SP-49 (cell line): Measurements from ENCODE around the genes LY6G6F, SAPCD1, EHMT2 and ATF6B.

DNA sequence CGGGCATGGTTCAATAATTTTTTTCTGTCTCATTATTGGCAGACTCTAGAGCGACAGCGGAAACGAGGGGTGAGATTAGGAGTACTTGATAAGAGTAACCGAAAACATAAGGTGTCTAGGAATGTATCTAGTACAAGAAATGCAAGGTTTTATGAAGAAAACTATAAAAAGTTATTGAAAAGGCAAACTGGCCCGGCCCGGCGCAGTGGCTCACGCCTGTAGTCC is 303 bp upstream of the ABHD16A start:
- PRO-cap: no peak

DNA sequence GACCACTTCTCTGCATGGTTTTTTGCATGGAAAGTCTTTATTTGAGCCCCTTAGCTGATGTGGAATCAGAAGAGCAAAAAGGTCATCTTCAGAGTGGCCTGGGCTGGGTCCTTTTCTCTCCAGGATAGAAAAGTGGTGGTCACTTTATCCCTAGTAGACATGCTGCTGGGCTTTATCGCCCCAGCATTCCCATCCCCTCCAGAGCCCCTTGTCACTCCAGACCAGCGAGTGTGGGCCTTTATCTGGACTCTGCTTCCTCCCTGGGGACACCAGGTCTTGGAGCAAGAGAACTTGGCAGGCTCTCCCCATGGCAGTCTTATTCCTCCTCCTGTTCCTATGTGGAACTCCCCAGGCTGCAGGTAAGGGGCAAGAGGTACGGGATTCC is at the start of gene LY6G6F:
LY6G6F (plus strand) TSS at position 267 of the 385 bp plus-strand sequence.
- PRO-cap: no peak

DNA sequence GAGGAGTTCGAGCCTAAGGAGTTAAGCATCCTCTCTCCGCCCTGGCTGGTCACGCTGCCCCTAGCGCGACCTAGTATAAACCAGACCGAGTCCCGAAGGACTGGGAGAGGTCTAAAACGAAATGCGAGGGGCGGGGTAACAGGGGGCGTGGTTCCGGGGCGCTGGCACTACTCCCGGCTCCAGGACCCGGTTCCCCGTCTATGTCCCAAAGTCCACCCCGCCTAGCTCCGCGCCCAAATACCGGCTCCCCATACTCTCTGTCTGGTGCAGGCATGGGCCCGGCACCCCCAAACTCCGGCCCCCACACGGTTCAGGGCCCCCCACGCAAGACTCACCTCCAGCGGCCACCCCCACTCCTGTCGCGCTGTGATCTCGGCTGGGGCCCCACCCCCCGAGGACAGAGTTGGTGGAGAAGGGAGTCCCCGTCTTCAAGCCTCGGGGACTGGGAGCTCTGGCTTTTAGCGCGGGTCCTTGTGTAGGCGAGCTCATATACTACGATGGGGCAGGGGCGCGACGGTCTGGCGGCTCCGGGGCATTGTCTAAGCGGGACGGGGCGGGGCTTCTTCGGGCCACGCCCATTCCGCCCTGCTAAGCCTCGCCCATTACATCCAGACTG is 725 bp upstream of the DDAH2 start:
- PRO-cap: bidirectional peak, plus-strand start at position 141 of the sequence, minus-strand start at position 56 of the sequence; bidirectional peak, plus-strand start at position 488 of the sequence, minus-strand start at position 460 of the sequence

DNA sequence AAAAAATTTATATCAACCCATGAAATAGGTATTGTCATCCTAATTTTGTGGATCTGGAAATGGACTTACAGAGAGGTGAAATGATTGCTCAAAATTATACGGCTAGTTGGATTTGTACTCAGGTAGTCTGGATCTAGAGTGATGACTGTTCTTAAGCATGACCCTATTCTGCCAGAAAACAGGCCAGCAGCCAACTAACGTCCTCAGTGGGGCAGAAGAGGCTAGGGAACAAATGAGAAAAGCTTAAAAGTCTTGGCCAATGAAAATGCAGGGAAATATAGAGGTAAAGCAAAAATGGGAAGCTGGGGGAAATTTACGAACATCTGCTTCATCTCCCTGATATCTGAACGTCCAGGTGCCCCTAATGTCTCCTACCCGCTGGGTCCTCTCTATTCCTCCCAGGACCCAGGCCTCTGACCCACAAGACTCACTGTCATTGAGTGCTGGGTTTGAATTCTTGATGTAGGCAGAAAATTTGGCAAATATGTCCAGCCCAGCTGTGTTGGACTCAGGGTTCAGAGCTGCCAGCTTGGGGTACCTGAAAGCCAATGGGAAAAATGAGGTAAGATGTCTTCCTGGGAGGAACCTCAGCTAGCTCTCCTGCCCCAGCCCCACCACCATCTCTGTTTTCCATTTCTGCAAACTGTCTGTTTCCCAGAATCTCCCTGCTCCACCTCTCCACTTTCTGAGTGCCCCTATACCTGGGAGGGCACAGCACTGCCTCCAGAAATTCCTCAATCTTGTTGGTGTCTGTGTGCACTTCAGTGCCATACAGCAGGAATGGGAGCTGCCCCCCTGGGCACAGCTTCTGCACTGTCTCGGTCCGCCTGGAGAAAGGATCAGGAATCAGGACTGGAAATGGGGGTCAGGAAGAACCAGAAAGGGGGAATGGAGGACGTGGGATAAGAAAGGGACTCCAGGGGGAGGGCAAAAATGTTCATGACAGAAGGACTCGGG is 2.9 kb downstream of the CLIC1 start:
- PRO-cap: no peak

DNA sequence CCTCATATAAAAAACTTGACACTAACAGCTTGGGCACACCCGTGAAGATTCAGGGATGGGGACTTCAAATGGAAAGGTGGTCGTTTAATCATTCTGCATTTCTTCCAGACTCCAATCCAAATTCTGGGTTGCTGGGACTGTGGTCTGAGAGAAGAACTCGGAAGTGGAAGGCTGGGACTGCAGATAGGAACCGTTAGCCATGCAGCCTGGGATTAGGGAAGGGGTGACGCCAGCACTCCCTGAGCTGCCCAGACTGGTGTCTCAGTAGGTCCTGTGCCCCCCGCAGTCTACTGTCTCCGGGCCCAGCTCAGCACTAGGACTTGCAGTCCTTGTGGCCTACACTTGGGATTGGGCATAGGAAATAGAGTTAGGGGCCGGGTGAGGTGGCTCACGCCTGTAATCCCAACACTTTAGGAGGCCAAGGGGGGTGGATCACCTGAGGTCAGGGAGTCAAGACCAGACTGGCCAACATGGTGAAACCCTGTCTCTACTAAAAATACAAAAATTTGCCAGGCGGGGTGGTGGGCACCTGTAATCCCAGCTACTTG is 514 bp upstream of the CLIC1 start:
- PRO-cap: no peak

GRCh38 chr6:31740757-31741204 is 976 bp downstream of the MSH5 start:
- PRO-cap: no peak

- PRO-cap: no peak
These were observed 9.9 kb downstream of the MSH5 start for GRCh38 chr6:31749652-31750230.

DNA sequence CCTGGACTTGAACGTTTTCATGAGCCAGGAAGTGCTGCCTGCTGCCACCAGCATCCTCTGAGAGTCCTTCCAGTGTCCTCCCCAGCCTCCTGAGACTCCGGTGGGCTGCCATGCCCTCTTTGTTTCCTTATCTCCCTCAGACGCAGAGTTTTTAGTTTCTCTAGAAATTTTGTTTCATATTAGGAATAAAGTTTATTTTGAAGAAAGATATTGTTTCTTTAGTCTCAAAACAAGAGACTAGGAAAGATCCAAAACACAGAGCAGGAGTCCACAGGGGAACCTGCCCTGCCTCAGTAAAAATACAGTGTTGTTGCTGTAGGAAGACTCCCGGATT is at the start of gene SAPCD1:
SAPCD1 (plus strand) TSS at position 186 of the 334 bp plus-strand sequence.
- PRO-cap: no peak

- PRO-cap: no peak
These were observed 717 bp downstream of the SAPCD1 start for GRCh38 chr6:31762805-31763941.

- PRO-cap: no peak
These were observed 2.9 kb downstream of the VARS1 start for GRCh38 chr6:31792562-31793140.

- PRO-cap: no peak
These were observed 3.8 kb upstream of the HSPA1B start for GRCh38 chr6:31823697-31824193.

DNA sequence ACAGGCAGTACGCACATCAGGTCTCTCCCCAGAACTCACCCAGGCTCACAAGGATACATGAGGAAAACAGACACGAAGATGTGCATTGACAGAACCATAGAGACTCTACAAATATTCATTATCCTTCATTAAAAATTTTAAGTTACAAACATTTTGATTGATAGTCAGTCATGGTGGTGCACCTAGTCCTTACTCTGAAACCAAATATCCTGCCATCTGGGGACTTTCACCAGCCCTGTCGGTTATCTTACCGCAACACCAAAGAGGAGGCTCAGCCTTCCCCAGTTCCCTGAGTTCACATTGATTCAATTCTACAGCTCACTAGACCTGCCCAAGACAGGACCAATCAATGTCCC is 3.5 kb downstream of the NEU1 start:
- PRO-cap: no peak

- PRO-cap: no peak
These were observed at the start of gene EHMT2 for GRCh38 chr6:31897477-31897909. TSS of gene EHMT2 (minus strand) at chr6:31897698.

DNA sequence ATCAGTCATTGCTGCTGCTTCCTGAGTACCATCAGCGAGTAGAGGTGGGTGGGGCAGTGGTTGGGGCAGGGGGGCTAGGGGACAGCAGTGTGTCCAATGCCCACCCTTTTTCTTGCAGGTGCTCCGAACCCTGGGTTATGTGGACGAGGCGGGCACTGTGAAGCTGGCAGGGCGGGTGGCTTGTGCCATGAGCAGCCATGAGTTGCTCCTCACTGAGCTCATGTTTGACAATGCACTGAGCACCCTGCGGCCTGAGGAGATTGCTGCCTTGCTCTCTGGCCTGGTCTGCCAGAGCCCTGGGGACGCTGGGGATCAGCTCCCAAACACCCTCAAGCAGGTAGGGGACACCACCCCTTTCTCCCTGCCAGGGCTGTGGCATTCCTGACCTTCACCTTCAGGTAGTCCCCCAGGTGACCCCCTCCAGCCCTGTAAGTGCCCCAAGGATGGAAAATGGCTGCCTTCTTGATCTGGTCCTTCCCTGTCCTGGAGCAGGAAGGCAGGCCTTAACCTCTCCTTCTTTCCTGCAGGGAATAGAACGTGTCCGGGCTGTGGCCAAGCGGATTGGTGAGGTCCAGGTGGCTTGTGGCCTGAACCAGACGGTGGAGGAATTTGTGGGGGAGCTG is 3.1 kb downstream of the DXO start:
- PRO-cap: no peak

DNA sequence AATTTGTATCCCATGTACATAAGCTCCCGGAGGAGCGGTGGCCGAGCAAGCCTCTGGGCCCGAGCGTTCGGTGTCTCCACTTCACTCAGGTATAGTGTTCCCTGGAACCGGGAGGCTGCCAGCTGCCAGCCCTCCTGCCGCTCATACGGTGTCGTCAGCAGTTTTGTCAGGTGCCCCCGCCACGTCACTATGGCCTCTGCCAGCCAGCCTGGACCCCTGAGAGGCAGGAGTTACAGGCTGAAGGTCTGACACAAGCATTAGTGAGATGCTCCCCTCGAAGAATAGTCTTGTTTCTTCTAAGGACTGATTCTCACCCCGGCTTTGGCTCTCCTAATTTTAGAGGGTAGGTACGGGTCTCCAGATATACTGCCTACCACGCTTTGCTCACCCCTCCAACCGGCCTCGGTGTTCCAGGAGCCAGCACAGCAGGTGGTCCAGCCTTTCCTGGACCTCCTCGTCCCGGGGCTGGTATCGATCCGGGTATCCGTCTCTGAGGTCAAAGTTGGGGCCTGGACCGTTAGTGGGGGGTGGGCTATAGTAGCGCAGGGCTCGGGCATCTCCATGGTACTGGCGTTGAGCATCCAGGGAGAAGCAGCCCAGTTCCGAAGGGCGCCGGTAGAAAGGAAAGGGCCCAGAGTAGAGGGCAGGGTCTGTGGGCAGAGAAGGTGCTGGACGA is 868 bp downstream of the DXO start:
- PRO-cap: no peak

DNA sequence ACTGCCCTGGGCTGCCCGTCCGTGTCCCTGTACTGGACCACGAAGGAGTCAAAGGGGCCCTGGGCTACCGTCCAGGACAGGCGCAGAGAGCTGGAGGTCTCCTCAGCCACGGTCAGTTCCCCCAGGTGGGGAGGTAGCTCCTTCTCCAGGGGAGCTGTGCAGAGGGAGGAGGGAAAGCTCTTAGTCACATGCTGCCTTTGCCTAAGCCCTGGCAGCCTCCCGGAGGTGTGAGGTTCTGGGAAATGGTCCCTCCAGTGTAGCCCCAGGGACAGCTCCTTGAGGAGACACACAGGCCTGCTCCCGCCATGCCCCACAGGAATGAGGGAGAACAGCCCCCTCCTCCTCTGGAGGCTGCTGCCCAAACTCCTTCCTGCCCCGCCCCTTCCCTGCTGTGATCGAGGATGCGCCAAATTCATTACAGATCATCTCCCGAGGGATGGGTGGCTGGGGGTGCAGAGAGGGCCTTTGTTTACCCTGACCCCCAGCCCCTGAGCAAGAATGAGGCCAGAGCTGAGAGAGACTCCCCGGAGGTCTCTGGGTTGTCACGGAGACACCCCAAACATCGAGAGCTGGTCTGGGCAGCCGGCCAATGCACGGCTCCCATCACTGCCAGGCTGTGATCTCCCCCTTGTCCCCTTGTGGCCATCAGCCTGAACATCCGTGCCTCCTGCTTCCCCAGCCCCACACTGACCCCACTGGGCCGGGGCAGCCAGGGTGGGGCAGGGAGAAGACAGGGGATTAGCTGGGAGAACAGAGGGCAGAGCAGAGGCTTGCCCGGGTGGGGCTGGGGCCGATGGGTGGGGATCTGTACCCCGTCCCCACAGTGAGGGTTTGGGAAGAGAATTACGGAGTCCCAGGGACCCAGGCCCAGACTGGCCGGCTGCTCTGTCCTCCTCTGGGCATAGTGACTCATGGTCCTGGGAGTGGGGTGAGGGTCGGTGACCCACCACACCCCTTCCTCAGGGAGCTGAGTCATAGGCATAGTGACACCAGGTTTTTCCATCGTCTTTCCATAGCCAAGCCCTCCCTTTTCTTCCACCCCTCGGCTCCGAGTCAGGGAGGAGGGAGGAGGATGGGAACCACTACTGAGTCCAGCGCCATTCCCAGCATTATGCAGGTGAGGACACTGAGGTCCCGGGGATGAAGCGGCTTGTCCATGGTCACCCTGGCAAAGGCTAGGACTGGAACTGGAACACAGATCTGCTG is 8.5 kb downstream of the CYP21A2 start:
- PRO-cap: no peak

DNA sequence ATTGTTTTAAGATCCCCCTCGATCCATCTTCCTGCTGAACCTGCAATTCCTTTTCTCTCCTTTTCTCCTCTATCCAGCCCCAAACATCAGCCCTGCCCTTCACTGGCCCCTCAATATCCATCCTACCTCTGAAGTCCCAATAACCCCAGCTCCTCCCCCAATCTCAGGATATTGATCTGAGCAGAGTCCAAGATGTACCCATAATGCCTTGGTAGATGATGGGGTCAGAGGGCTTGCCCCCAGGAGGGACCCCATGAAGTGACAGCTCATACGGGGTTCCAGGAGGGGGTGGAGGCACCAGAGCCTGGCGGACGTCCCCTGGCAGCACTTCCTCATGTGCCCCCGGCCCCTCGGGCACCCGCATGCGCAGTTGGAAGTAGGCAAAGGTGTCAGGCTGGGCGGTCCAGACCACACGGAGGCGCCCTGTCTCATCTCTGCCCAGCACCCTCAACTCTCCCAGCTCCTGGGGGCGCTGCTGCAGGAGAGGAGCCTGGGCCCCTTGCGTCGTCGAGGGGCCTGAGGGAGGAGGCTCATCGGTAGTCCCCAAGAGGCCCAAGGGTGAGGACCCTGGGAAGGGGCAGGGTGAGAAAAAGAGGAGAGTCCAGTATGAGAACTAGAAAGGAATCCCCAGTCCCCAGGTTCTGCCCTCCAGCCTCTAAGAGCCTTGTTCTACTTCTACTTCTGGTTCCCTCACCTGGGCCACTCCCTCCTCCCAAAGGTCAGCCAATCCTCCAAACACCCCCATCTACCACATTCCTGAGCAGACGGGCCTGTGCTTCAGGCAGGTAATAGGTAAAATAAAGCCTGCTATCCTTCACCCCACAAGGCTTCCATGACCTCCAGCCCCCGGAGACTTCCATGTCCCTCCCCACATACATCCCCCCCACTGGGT is 23.3 kb downstream of the TNXB start:
- PRO-cap: unidirectional peak, minus-strand start at position 366 of the sequence

DNA sequence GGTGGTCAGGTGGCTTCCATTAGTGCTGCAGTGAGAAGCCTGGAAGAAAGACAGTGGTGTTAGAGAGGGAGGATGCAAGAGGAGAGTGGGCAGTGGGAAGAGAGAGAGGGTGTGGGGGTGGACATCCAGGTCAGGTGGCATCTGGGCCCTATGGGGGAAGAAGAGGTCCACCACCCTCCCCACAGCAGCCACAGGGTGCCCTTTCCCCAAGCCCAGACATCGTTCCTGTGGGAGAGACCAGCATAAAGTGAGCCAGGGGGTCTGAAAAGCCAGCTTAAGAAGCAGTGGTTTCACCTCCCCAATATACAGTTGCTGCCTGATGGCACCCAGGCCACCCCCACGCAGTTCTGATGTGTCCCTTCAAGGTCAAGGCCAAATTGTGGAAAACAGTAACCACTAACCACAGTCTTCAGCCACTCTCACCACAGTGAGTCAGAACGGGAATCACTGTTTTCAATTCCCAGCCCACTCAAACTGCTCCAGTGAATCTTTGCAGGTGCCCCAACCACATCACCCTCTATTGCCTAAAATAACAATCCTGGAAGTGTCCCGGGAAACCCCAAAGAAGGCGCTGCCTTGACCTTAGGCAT is 22.6 kb downstream of the TNXB start:
- PRO-cap: no peak

GRCh38 chr6:32128089-32128705 is at the start of gene ATF6B:
TSS of gene ATF6B (minus strand) at chr6:32128246.
- PRO-cap: bidirectional peak, plus-strand start at chr6:32128457, minus-strand start at chr6:32128236

DNA sequence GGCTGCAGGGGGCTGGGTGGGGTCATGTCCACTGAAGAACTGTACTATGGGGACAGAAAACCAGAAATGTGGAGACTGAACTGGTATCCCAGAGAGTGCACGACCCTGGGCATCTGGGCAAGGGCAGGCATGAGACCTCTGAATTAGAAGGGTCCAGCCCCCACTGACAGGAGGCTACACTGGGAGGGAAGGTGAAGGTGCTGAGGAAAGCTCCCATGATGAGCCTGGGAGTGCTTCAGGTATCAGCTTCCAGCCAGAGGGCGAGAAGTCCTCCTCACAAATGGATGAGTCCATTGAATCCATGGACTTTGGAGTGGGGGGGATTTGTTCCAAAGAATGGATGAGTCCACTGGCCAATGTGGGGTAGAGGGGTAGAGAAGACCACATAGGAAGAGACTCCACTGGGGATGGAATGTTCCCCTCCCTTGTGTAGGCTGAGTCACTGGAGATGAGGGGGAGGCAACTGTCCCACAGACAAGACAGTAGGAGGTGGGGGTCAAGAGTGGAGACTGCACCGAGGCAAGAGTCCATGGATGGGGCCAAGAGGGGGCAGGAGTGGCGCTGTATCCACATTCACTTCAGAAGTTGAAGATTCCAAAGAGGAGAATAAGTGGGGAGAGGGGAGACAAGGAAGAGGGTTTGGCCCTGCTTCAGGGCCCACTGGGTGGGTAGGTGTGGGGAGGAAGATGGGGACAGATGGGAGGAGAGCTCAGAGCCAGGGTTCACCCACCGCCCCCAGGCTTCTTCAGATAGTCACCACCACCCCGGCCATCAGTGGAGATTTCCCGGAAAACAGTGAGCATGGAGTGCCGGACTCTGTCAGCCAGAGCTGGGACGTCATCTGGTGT is 4.4 kb downstream of the EGFL8 start:
- PRO-cap: no peak